Karpas-422 (cell line): ENCODE measurements around a stretch of chr5.

GRCh38 chr5:81194838-81195396 lies 38.2 kb upstream of the CKMT2 start:
- PRO-cap = no peak
- RAMPAGE, long total RNA = no peak

GRCh38 chr5:81212274-81212615 lies 20.9 kb upstream of the CKMT2 start:
- PRO-cap = unidirectional peak, plus-strand start at chr5:81212474
- RAMPAGE, long total RNA = no peak

- PRO-cap = no peak
- RAMPAGE, long total RNA = no peak
Measured at GRCh38 chr5:81234680-81235698, 1.9 kb downstream of the CKMT2 start.

DNA sequence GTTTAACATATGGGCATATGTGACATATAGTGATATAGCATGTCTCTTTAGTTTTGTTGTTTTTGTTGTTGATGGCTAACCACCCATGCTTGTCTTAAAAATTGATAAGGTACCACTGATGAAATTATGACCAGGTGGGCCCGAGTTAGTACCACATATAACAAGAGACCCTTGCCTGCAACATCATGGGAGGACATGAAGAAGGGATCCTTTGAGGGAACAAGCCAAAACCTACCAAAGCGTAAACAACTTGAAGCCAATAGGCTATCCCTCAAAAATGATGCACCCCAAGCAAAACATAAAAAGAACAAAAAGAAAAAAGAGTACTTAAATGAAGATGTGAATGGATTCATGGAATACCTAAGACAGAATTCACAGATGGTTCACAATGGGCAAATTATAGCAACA lies 3.2 kb downstream of the ZCCHC9 start:
- PRO-cap = no peak
- RAMPAGE, long total RNA = no peak

- PRO-cap = no peak
- RAMPAGE, long total RNA = no peak
Measured at GRCh38 chr5:81607995-81608580, 142.8 kb downstream of the SSBP2 start.

- PRO-cap = no peak
- RAMPAGE, long total RNA = no peak
Measured at GRCh38 chr5:82274302-82275067, 3.7 kb downstream of the RPS23 start.

GRCh38 chr5:82348592-82349189 lies 70.5 kb upstream of the RPS23 start:
- PRO-cap = no peak
- RAMPAGE, long total RNA = no peak

DNA sequence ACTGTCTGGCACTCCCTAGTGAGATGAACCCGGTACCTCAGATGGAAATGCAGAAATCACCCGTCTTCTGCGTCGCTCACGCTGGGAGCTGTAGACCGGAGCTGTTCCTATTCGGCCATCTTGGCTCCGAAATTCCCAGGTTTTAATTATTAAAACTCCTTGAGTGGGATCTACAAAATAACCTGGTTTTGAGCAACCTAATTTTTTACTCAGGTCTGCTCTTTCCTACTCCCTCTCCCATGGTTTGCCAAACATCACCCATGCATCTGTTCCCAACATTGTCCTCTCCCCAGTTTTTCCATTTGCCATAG lies 7.9 kb upstream of the VCAN start:
- PRO-cap = no peak
- RAMPAGE, long total RNA = no peak

- PRO-cap = no peak
- RAMPAGE, long total RNA = no peak
Measured at GRCh38 chr5:85663371-85664051, 954.2 kb upstream of the COX7C start.

DNA sequence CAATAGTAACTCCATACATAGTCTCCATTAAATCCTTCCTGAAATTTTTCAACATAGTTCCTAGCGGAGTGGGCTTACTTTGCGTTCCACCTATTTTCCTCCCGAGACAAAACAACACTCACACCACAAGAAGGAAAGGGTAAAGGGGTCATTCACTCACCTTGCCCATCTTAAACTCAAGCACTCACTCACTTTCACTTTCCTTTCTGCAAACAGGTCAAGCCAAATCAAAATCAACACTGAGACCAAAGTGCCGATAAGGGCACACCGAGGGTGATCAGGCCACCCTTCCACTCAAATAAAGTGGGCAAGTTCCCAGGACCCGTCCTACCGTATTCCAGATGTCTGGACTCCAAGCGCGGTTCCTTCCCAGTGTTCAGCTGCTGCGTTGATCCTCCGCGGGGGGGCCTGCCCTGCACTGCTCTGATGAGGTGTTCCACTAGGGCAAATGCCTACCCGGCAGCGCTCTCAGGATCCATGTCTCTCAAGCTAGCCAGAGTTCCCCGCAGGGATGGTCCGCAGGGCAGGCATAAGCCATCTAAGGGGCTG lies 47.6 kb upstream of the COX7C start:
- PRO-cap = no peak
- RAMPAGE, long total RNA = no peak

GRCh38 chr5:87383683-87384602 lies 28.8 kb downstream of the CCNH start:
- PRO-cap = no peak
- RAMPAGE, long total RNA = no peak

DNA sequence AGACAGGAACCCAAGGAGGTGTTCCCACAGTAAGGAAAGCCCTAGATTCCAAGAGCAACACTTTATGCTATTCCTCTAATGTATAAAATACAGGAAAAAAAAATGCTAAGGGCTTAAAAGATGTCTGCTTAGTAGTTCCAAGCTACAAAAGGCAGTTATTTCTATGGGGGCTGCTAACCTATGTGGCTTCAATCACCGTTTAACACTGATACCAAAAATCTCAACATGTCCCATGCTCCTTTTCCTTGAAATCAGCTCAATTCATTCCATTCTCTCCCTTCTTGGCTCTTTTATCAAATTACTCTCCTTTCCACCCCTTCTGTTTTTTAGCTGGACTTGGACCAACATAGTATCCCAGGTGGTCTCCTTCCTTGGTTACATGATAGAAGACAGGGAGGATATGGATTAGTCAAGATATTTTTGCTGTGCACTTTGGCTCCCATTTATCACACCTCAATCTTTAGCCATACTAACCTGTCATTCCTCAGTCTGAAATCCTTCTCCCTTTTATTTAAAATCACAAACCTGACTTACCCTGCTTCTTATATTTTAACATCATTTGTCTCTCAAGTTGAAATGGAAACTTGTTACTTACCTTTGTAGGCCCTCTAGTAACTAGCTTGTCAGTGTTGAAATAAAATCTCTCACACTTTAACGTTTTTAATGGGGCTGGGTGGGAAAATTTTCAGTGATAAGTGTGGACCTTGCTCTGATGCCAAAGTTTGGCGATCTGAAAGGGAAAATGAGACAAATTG lies 20.4 kb downstream of the CCNH start:
- PRO-cap = no peak
- RAMPAGE, long total RNA = no peak

DNA sequence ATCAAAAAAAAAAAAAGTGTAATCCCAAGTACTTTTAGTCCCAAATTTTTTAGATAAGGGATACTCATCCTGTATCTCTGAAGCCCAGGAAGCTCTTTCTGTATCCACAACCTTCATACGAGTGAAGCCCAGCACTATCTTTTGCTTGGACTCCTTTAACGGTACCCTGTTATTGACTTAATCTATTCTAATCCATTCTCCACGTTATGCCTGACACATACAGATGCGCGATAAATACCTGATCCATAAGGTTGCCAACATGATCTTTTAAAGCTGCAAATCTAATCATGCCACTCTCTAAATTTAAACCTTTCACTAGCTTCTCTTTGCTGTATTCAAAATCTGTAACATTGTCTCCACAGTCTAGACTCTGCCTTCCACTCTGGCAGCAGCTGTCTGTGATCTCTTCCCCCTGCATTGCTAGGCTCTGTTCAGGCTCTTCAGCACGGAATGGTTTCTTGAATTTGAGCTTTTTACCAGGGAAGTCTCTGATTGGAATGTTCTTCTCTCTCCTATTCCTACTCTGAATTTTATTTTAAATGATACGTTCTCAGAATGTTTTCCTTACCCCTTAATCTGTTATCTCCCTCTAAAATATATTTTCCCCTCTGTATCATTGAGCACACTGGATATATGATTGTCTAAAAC lies 6.0 kb downstream of the CCNH start:
- PRO-cap = no peak
- RAMPAGE, long total RNA = no peak

GRCh38 chr5:88229419-88230184 lies 39.0 kb downstream of the TMEM161B start:
- PRO-cap = no peak
- RAMPAGE, long total RNA = no peak

DNA sequence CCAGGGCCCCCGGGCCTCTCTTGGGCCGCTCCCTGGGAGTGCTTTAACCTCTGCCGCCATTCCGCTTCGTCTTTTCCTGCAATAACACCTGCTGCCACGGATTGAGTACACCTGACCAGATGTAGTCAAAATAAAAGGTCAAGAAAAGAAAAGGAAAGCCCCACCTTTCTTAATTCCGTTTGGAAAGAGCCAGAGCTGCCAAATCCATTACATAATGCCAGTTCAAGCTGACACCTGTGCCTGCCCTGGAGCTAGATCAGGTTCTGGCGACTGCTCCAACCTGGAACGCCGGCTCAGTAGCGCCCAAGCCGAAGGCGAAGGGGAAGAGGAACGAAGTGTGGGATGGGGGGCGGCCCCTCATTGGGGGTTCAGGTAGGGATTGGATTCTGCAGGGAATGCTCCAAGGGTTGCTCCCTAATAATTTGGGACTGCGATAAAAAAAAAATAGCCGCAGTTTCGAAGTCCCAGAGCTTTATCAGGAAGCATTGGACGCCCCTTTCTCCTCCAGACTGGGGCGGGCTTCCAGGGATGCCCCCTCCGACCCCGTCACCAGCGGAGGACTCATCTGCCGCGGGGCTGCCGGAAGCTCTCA lies 193.8 kb downstream of the MEF2C start:
- PRO-cap = no peak
- RAMPAGE, long total RNA = no peak

DNA sequence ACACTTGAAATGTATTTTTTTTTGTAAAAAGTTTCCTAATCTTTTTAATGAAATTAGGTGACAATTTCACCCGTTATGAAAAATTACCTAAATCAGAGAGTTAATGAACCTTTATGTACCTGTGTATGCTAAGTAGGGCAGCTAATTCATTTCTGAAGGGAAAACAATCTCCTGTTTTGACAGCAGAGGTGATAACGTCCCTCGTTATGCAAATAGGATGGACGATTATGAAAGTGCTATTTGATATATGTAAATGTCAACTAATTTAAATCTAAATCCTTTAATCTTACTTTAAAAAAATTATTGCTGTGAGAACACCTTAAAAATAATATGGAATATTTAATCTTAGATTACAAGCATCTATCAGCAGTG lies 58.8 kb downstream of the MEF2C start:
- PRO-cap = no peak
- RAMPAGE, long total RNA = no peak

DNA sequence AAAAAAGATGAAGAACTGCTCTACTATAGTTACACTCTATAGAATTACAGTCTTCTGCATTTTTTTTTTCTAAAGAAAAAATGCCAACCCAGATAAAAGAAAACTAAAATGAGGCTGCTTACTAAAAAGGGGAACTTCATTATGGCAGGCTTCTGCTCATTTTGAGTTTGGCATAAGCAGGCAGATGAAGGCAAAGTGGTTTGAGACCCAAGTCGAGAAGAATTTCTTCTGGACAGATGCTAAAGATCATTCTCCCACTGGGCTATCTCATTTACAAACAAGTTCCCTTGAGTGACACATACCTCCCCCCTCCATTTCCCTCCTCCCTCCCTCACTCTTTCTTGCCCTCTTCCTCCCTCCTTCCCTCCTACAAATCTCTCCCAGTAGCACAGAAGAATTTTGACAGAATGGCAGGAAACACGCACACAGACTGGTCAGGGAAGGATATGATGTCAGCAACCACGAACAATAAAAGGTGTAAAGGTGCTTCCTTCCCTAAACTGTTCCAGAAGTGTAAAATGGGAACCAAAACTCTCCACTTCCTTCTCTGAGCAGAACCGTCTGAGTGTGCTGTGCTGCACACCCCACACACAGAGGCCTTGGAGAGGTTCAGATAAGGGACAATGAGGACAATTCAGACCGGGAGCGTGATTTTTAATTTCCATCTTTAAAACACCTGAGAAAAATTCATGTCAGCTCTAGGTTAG lies 55.9 kb downstream of the MEF2C start:
- PRO-cap = bidirectional peak, plus-strand start at position 498 of the sequence, minus-strand start at position 220 of the sequence
- RAMPAGE, long total RNA = no peak

GRCh38 chr5:88833711-88834218 lies 49.2 kb downstream of the MEF2C start:
- PRO-cap = no peak
- RAMPAGE, long total RNA = no peak

GRCh38 chr5:88876002-88876519 lies 6.9 kb downstream of the MEF2C start:
- PRO-cap = no peak
- RAMPAGE, long total RNA = no peak

DNA sequence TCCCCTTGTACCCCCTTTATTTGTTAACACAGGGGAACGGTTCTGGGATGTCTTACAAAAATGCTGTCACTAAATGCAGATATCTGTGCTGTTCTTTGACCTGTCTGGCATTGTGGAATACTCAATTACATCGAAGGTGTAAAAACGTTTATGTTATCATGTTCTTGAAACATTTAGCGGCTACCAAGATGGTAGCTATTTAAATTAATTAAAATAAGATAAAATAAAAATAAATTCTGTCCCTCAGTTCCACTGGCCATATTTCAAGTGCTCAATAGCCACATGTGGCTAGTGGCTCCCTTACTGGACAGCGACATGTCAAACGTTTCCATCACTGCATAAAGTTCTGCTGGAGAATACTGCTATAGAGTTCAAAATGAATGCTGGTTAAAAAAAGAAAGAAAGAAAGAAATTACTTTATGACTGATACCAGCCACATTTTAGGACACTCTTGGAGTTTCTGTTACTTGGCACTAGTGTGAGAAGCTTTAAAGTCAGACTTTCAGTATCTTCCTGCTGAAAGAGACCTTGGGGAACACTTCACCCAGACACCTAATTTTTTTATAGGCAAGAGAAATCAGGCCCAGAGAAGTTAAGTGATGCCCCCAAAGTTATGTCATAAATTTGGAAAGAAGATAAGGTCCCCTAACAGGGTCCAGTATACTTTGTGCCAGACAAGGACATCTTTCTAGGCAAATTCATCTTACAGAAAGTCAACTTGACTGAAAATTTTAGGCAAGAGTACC lies 7.5 kb upstream of the MEF2C start:
- PRO-cap = no peak
- RAMPAGE, long total RNA = no peak